Pericardium (tissue), 1 donor: ENCODE results near the gene CPLX1.

DNA sequence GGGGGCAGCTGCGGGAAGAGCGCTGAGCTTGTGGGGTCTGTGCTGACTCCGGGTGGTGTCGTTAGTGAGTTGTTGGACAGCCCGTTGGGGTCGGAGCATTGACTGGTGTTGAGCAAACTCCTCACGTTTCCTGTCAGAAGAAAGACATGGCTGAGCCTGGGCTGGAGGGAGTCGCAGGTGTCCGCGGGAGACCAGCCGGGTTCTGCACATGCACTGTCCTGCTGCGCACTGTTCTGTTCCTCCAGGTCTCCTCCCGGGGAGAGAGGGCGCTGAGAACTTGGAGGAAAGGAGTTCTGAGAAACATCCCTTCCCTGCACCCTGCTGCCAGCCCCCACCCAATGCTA, 1.1 kb downstream of the ZNF141 start:
- RRBS, result no CpG with 5 or more reads among the region's 14 CpGs

DNA sequence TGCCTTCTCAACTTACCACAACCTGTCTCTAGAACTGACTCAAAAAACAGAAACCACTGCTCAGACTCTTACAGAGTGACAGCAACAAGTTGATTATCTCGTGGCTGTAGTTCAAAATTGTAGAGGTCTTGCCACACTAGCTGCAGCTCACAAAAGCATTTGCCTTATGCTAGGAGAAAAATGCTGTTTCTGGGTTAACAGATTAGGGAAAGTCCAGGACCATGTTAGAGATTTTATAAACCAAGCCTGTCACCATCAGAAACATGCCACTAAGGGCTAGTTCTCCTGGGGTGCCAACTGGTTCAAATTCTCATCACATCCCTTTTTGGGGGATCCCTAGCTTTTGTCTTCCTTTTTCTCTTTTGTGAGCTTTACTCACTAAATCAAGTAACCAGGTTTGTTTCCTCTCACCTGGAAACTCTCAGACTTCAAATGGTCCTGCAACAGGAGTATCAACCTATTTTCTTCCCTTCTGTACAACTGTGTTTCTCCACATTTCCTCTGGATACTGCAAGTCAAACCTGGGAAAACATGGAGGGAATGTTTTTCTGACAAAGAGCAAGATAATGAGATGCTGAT, 63.5 kb downstream of the ZNF721 start:
- RRBS, result no CpG with 5 or more reads among the region's 1 CpG

- RRBS, result no CpG with 5 or more reads among the region's 5 CpGs
These were observed 31.5 kb downstream of the ZNF721 start for GRCh38 chr4:467322-467896.

GRCh38 chr4:576993-577440, 922 bp upstream of the TMEM271 start:
- RRBS, result no CpG with 5 or more reads among the region's 33 CpGs

- RRBS, result 3% methylated on average over 17 of the region's 51 CpGs
These were observed 10.8 kb downstream of the ATP5ME start for GRCh38 chr4:663148-663877.

DNA sequence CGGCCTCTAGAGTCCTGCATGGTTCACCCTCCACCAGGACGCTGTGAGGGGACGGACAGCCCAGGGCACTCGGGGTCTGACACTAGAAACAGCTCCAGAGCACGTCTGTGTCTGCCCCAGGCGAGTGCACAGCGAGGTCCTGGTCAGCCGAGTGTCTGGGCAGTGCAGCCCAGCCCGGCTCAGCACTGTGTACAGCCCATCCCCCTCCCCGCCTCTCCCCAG, 8.1 kb downstream of the ATP5ME start:
- RRBS, result no CpG with 5 or more reads among the region's 10 CpGs

DNA sequence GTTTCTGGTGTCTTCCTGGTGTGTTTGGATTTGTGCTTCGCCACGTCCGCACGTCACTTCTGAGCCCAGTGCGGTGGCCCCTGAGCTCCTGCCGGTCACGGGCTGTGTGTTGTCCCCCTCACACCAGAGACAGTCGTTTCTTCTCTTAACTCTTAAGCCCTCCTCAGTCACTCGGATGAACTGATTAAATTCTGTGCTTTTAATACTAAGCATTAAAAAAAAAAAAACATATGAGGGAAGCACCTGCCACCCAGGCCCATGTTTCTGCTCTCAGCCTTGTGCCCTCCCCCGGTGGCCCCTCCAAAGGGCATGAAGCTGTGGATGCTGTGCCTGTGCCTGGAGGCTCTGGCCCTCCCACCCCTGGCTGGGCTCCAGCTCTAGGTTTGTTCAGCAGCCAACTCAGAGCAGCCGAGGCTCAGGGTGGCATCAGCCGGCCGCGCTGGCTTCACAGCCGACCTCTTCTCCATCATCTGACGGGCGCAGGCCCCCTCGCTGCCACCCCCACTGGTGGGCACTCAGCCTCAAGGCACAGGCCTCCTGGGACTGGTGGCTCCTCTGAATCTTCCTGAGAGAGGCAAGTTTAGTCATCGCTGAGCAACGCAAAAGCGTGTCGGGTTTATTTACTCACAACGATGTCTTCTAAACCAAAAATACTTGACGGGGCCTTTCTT, 45.9 kb downstream of the PCGF3 start:
- RRBS, result no CpG with 5 or more reads among the region's 24 CpGs

GRCh38 chr4:753977-754921, 48.6 kb downstream of the PCGF3 start:
- RRBS, result 93% methylated on average over 4 of the region's 33 CpGs

DNA sequence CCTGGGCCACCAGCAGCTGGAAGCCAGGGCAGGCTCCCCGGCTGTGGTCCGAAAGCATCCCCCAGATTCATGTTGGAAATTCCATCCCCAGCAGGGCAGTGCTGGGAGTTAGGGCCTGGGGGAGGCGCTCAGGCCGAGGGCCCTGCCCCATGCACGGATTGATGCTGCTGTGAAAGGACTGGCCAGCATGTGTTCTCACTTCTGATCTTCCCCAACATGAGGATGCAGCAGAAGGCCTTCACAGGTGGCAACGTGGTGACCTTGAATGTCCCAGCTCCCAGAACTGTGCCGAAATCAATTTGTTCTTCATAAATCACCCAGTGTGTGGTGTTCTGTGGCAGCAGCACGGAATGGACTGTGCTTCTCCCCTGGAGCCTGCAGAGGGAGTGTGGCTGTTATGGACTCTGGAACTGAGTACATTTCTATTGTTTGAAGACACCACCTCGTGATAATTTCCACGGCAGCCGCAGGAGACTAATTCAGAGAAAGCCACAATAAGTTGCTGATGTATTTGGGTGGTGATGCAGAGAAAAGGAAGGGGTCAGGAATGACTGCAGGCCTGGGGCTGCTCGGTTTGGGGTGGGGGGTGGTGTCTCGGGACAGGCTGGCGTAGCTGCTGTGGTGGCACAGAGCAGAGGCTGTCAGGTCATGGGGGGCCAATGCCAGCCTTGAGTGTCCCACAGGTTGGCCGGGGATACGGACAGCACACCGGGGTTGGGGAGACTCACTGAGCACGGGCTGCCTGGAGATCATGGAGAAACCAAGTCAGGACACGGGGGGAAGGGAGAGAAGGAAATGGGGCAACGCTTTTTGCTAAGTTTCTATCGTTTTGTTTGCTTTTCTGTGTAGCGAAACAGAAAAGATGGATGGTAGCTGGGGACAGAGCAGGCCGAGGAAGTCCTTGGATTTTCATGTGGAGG, 57.0 kb downstream of the PCGF3 start:
- RRBS, result no CpG with 5 or more reads among the region's 23 CpGs

- RRBS, result no CpG with 5 or more reads among the region's 6 CpGs
These were observed 42.8 kb downstream of the CPLX1 start for GRCh38 chr4:783093-783563.

DNA sequence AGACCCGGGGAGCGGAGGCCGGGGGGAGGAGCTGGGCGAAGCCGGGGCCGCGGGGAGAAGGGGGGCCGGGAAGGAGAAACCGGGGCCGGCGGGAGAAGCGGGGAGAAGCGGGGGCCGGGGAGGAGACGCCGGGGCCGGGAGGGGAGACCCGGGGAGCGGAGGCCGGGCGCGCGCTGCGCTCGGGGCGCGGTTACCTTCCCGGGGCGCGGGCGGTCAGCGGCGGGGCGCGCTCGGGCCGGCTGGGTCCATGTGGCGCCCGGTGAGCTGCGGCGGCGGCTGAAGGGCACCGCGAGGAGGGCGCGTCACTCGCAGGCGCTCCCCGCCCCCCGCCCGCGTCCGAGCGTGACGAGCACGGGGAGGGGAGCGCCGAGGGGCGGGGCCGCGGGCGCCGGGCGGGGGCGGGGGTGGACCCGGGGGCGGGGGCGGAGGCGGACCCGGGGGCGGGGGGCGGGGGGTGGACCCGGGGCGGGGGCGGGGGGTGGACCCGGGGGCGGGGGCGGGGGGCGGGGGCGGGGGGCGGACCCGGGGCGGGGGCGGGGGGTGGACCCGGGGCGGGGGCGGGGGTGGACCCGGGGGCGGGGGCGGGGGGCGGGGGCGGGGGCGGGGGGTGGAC, at the start of gene CPLX1:
Gene CPLX1 (minus strand): TSS at position 278 of the 613 bp plus-strand sequence.
- RRBS, result 6% methylated on average over 30 of the region's 93 CpGs

- RRBS, result no CpG with 5 or more reads among the region's 8 CpGs
These were observed 41.4 kb downstream of the GAK start for GRCh38 chr4:890749-891087.

- RRBS, result no CpG with 5 or more reads among the region's 9 CpGs
These were observed 16.5 kb downstream of the GAK start for GRCh38 chr4:915641-916013.

- RRBS, result no CpG with 5 or more reads among the region's 9 CpGs
These were observed 6.2 kb downstream of the GAK start for GRCh38 chr4:925988-926237.

- RRBS, result no CpG with 5 or more reads among the region's 35 CpGs
These were observed 14.2 kb downstream of the DGKQ start for GRCh38 chr4:958811-959844.

- RRBS, result 93% methylated on average over 1 of the region's 25 CpGs
These were observed 13.9 kb downstream of the FGFRL1 start for GRCh38 chr4:1025176-1025805.

- RRBS, result 29% methylated on average over 18 of the region's 35 CpGs
These were observed 24.0 kb downstream of the FGFRL1 start for GRCh38 chr4:1035307-1035922.

DNA sequence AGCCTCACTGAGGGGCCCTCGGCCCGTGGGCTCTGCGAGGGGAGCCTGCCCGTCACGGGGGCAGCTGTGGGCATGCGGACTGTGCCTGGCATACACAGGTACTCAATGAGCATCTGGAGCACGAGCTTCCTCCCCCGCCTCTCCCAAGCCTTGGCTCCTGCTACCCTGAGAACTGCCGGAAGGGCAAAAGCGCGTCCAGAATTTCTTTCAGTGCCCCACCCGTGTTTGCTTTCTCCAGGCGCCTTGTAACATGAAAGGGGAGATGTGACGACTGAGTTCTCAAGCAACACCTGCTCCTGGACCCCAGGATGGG, 47.3 kb downstream of the FGFRL1 start:
- RRBS, result no CpG with 5 or more reads among the region's 14 CpGs

DNA sequence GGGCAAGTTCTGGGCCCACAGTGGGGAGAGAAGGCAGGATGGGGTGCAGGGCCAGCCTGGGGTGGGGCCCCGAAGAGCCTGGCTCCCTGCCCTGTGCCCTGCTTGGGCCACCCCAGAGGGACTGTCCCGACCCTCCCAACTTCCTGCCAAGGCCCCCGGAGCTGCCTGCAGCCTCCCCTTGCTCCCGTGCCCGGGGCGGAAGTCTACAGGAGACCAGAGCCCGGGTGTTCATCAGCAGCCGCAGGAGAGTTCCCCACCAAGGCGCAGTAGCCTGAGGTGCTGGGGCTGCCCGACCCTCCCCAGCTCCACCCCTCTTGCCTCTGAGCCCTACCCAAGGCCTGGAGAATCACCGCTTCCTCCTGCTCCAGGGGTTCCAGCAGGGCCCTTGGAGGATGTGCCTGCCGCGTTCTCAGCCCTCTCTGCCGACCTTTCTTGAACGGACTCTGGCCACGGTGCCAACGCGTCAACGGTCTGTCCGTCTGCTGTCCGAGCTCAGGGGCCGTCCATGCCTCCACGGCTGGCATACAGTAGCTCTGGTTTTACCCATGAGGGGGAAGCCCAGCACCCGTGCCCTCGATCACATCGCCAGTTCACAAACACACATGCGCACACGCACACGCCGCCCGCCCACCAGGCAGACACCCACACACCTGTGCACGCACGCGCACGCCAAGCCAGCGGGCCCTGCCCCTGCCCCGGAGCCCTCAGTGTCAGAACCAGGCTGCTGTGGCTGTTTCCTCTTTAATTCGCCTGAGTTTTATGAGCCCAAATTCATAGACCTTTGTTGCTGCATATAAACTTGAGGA, 36.1 kb upstream of the SPON2 start:
- RRBS, result 17% methylated on average over 3 of the region's 38 CpGs